Metastatic Liver Carcinoma in the Adrenal Gland (tissue), 2 donors: ENCODE data around the genes POU1F1, C3orf38, STX19, OR5H6 and CLDND1.

GRCh38 chr3:86940588-86941183, 50.3 kb downstream of the VGLL3 start:
- PRO-cap, 2 experiments, result no peak in any of the 2 experiments

GRCh38 chr3:86973329-86973987, 17.5 kb downstream of the VGLL3 start:
- PRO-cap, 2 experiments, result no peak in any of the 2 experiments

GRCh38 chr3:86990132-86990797, 684 bp downstream of the VGLL3 start:
- PRO-cap, 2 experiments, result no peak in any of the 2 experiments

DNA sequence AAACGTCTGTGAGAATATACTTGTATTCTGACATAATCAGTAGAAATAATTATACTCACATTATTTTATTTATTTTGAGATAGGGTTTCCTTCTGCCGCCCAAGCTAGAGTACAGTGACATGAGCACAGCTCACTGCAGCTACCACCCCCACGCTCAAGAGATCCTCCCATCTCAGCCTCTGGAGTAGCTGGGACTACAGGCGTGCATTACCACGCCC, 830 bp upstream of the VGLL3 start:
- PRO-cap, 2 experiments, result no peak in any of the 2 experiments

GRCh38 chr3:87276347-87276668, at the start of gene POU1F1:
TSS of gene POU1F1 (minus strand) at chr3:87276584.
- PRO-cap, 2 experiments, result no peak in any of the 2 experiments

- PRO-cap, 2 experiments, result no peak in any of the 2 experiments
Measured at GRCh38 chr3:87375331-87375586, 98.9 kb upstream of the POU1F1 start.

GRCh38 chr3:88149485-88150450, at the start of gene C3orf38:
TSS of gene C3orf38 (plus strand) at chr3:88149959.
- PRO-cap, 2 experiments, result peak in 2 of 2 experiments; most common plus-strand start chr3:88149987 (in 2); most common minus-strand start chr3:88149901 (in 2)

DNA sequence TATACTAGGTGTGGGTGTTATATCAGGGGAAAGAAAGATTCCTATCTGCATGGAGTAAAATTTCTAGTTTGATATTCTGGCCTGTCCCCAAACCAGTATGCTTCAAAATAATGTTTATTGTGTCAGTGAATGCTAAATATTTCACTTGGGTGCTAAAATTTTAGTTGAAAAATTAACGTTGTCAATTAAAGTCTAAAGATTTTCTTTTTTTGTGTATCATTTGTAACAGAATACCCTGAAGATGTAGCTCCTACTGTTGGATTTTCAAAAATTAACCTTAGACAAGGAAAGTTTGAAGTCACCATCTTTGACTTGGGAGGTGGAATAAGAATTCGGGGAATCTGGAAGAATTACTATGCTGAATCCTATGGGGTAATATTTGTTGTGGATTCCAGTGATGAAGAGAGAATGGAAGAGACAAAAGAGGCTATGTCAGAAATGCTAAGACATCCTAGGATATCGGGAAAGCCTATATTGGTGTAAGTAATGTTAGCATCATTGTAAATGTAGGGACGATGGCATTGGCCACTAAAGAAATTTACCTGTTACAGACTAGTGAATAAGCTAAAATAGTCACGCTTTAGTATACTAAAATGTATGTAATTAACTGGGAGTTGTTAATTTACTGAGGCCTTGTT, 23.6 kb downstream of the ARL13B start:
- PRO-cap, 2 experiments, result no peak in any of the 2 experiments

DNA sequence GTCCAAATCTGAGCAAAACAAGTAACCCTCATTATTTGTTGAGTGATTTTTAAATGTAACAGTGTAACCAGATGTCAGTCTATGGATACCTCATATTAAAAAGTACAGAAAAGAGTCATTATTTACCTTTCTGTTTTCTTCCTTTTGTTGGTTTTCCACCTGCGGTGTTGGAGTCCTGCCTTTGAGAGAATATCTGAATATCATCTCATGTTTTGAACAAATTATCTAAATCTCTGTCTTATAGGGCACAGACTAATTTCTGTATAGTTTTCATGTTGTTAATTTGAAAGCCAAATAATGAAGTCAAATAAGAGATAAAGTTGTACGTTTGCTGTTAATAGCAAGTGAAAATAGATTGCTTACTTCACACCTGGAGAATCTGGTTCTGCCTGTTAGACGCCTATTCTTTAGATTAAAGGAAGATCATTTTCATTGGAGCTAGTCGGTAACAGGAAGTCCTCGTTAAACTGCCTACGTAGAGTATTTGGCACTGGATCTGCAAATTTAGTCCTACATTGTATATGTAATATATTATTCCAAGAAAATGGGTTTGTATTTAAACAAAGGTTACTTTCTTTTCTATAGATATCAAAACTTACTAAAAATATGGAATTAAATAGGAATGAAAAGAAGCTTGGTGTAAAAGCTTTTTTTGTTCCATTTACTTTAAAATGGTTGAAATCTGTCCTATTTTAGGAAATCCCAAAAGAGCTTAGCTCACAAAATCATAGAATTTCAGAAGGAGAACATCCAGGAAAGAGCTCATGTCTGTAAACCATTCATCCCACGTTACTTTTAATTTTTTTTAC, at the start of gene STX19:
Gene STX19, minus strand, starts transcription at position 357 of the 809 bp plus-strand sequence.
- PRO-cap, 2 experiments, result no peak in any of the 2 experiments

DNA sequence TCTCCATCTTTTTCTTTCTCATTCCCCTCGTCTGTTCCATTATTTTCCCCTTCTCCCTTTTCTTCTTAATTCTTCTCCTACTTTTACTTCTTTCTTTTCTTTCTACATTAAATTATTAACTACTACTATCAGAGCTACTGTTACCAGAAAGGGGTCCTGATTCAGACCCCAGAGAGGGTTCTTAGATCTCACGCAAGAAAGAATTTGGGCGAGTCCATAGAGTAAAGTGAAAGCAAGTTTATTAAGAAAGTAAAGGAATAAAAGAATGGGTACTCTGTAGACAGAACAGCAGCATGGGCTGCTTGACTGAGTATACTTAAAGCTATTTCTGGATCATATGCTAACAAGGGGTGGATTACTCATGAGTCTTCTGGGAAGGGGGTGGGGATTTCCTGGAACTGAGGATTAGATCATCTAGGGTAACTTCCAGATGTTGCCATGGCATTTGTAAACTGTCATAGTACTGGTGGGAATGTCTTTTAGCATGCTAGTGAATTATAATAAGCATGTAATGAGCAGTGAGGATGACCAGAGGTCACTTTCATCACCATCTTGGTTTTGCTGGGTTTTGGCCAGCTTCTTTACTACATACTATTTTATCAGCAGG, 891.0 kb upstream of the EPHA6 start:
- PRO-cap, 2 experiments, result no peak in any of the 2 experiments

DNA sequence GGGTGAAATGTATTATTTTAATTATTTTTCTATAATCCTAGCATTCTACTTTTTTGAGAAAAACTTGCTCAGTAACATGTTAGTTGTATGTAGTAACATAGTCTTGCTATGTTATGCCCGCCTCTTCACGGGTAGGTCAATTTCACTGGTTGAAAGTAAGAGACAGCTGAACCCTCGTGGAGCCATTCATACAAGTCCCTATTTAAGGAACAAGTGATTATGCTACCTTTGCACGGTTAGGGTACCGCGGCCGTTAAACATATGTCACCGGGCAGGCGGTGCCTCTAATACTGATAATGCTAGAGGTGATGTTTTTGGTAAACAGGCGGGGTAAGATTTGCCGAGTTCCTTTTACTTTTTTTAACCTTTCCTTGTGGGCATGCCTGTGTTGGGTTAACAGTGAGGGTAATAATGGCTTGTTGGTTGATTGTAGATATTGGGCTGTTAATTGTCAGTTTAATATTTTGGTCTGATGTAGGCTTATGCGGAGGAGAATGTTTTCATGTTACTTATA, 197.2 kb upstream of the EPHA6 start:
- PRO-cap, 2 experiments, result no peak in any of the 2 experiments

GRCh38 chr3:97548085-97548508, 216.5 kb upstream of the ARL6 start:
- PRO-cap, 2 experiments, result no peak in any of the 2 experiments

DNA sequence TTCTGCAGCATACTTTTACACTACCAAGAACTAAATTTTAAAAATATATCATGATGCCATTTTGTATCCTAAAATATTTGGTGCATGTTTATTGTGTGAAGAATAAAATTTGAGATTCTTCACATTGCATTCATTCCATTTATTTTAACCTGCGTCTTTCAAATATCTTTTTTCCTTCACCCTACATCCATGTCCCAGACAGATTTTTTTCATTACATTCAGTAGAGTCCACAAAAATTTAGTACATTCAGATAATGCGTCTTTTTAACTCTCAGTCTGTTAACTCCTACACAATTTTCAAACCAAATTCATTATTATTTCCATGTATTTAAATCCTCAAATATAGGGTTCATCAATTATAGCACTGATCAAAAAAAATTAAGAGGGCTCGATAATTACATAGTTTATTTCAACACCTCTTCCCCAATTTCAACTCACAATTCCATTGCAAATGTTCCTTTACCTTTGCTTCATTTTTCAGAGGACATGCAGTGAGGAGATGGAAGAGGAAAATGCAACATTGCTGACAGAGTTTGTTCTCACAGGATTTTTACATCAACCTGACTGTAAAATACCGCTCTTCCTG, at the start of gene OR5H6:
Gene OR5H6, plus strand, starts transcription at position 411 of the 586 bp plus-strand sequence.
- PRO-cap, 2 experiments, result no peak in any of the 2 experiments

DNA sequence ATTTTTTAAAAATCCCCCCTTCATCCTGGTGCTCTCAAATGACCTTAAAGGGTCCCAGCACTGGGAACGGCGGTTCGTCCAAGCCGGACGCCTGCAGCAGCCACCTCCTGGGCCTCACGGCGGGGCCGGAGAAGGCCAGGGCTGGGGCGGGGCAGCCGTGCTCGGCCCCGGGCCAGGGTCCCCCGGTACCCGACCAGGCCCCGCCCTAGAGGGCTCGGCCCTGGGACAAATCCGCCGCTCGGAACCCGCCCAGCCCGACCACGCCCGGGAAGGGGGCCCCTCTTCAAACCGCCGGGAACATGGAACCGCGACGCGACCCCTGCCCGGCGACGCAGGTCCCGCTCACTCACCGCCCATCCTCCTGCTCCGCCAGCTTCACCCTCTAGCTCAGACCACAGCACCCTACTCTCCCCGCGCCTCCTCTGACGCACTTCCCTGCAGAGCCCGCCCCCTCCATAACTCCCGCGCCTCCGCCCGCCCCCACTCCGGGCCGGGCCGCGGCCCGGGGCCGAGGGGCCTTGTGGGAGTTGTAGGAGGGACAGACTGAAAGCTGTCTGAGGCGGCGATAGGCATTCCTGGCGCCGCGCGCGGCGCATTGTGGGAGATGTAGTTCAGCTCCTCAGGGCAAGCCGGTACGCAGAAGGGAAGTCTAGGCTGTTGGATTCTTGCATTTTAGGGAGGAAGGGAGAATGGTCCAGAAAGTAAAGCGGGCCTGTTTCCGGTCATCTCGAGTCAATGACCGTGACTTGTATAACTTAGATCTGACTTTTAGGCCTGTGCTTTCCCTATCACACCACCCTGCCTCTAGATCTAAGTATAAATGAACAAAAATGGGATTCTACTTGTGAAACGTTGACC, at the start of gene CLDND1:
Gene CLDND1, minus strand, starts transcription at position 404 of the 858 bp plus-strand sequence.
- PRO-cap, 2 experiments, result peak in 2 of 2 experiments; most common minus-strand start position 404 of the sequence (in 1)

DNA sequence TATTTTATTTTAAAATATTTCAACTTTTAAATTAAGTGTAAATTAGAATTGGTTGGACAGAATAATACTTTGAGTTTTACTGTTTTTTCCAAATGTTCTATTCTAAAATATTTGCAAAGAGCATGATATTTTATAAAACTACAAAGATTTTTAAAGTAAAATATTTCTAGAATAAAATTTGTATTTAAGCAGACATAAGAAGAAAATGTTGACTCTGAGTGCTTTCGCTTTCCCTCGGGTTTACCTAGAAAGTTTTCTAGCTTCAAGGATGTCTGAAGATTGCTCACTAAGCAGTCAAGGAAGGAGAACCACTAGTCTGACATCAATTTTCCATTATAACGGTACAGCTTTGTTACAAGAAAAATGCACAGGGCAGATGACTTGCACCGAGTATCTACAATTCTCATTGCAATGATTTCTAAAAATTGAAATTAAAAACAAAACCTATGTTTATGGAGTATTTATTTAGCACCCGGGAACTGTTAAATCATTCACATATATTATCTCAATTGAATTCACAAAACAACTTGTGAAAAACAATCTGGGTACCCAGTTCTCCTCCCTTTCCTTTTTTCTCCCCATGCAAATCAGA, 14.2 kb downstream of the GPR15 start:
- PRO-cap, 2 experiments, result no peak in any of the 2 experiments

DNA sequence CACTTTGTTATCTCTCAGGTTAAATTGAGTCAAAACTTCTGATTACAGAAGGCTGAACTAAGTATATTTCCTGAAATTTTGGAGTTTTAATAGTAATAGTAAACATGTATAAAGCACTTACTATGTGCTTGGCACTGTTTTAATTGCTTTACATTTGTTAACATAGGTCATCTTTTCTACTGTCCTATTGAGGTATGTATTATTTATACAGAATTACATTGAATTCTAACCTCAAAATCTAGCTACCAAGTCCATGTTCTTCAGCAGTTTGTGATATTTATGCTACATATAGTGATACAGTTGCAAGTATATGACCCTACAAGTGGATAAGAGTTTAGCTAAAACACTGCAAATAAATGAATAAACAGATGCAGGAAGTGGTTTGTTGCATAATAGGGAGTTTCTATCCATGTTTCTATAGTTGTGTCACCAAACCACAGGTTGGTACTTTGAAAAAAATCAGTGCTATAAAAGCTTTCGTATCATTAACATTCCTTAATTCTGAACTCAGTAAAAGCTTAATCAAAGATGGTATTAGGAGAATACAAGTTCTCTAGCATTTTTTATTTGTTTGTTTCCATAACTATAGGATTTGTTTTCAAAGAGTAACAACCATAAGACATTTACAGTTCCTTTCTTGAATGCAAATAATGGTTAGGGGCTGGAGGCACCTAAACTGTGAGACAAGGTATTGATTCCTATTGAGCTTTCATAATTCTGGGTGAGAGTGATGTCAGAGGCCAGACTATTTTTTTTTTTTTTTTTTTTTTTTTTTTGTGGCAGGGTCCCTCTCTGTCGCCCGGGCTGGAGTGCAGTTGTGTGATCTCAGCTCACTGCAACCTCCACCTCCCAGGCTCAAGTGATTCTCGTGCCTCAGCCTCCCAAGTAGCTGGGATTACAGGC, 29.8 kb downstream of the CPOX start:
- PRO-cap, 2 experiments, result no peak in any of the 2 experiments

DNA sequence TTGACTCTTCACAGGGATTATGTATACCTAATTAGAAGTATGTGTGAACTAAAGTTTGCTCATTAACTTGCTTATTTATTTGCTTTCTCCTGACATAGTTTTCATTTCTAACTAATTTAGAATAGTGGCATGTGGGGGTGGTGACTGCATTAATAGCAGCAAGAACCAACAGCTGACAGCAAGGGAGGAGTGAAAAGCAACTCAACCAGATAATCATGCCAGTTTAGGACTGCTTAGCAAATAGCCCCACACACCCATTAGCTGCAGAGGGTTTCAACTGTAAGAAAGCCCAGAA, 3.8 kb downstream of the ST3GAL6 start:
- PRO-cap, 2 experiments, result no peak in any of the 2 experiments

DNA sequence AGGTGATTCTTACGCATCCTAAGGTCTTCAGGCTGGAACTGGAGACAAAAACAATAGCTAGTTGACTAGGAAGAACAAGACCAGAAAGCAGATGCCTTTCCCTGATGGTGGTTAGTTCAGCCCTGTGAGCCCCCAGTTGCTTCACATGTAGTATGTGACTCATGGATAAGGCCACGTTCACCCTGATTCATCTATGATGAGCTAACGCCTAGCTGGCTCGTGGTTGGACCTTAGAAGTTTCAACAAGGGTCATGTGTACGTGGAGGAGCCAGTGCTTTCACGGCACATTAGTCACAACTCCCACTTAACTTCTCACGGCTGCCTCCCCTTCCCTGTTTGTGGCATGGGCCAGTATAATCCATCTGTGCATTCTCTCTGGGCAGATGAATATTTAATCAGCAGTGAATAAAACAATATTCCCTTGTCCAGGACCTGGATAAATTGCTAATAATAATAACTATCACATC, 20.7 kb downstream of the COL8A1 start:
- PRO-cap, 2 experiments, result no peak in any of the 2 experiments

GRCh38 chr3:99789168-99789589, 28.5 kb upstream of the CMSS1 start:
- PRO-cap, 2 experiments, result no peak in any of the 2 experiments

- PRO-cap, 2 experiments, result no peak in any of the 2 experiments
Measured at GRCh38 chr3:99846293-99846981, 28.8 kb downstream of the CMSS1 start.